Measurements from ENCODE around the genes CD5, VPS37C, TKFC and LRRC10B.

DNA sequence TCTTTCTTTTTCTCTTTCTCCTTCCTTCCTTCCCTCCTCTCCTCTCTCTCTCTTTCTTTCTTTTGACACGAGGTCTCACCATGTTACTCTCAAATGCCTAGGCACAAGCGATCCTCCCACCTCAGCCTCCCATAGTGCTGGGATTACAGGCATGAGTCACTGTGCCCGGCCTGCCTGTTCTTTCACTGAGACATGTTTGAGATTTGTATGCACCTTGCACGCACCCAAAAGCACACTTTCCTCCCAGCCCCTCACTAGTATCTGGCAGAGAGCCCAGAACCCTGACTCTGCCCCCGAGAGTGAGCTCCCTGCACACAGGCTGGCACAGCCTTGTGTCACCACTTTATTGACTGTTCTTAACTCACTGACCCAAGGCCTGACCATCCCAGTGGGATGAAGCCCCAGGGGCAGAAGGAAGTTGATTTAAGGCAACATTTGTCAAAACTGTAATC, 56.9 kb downstream of the CD6 start:
- PRO-cap, result no peak
- RRBS, result no CpG with 5 or more reads among the region's 5 CpGs

DNA sequence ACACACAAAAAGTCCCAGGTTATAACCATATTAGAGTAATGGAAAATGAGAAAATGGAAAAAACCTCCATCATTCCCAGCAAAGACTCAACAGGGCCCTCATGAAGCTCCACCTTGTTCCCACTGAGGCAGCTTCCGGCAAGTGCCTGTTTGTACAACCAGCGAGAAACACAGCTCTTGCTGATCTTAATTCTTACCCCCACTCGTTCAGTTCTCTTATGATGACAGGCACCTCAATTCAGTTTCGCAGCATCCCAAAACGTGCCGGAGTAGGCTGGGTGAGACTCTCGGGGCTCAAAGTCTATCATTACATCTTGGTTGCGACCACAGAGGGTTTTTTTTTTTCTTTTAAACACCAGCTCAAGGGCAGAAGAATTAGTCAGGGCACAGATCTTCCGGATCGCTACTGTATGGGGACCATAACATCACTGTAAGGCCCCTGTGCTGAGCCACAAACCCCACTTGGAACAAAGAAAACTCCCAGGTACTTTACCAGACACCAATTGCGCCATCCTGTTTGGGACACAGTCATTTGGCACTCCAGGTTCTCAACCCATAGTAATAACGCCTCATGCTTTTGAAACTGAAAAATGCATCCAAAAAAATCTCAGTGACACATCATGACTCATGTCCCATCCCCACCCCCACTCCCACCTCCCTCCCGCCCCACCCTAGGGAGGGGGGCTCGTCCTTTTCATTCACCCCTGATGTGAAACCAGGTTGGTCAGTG, 41.2 kb upstream of the CD5 start:
- PRO-cap, result no peak
- RRBS, result 61% methylated on average over 7 of the region's 14 CpGs

DNA sequence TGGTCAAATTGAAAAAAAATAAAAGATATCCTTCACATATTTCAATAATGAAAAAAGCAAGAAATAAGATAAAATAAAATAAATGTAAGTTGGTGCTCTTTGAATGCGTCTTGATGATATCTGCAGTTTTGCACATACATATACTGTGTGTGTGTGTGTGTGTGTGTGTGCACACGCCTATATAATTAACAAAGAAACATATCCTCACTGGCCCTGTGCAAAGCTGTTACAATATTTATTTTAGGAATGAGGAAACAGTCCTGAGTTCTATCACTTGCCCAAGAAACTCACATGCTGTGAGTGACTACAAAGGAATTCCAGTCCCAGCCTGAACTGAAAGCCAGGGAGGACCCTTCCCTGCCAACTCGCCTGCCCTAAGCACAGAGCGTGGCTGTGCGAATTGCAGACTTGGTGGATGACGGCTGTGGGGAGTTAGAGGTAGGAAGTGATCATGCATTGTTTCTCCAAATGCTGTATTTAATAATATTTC, 26.5 kb upstream of the CD5 start:
- PRO-cap, result no peak
- RRBS, result no CpG with 5 or more reads among the region's 6 CpGs

DNA sequence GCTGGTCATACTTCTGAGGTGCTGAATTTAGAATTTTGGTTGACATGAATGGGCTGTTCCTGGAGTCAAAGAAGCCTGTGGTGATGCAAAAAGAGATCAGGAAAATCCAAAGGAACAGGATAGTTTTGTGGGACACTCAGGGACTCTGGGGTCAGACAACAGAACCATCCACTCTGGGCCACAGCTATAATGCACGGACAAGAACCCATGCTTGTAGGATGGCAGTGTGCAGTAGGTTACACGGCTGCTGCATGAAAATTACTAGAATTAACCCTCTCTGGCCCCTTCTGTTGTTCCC, 22.2 kb upstream of the CD5 start:
- PRO-cap, result no peak
- RRBS, result no CpG with 5 or more reads among the region's 2 CpGs

DNA sequence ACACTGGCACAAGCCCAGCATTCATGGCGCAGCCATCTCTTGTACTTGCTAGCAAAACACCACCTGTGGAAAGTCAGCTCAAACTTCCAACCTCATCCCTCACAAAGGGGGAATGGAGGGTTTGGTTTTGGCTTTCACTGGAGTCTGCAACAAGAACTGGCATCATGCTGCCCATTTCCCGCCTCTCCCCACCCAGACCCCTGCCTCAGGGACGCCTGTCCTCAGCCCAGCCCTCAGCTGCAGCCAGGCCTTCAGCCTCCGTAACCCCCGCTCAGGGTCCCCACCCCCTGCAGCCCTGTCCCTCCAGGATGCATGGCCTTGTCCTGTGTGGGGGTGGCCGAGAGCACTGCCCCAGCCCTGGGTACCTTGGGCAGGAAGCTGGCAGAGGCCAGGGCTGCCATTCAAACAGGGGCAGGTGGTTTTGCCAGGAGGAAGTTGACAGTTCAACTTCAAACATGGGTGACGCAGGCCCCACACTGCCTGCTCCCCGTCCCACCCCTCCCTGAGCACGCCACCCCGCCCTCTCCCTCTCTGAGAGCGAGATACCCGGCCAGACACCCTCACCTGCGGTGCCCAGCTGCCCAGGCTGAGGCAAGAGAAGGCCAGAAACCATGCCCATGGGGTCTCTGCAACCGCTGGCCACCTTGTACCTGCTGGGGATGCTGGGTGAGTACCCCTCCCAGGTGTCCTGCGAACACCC, at the start of gene CD5:
TSS of gene CD5 (plus strand) at position 540 of the 700 bp plus-strand sequence.
- PRO-cap, result unidirectional peak, plus-strand start at position 534 of the sequence
- RRBS, result no CpG with 5 or more reads among the region's 15 CpGs

DNA sequence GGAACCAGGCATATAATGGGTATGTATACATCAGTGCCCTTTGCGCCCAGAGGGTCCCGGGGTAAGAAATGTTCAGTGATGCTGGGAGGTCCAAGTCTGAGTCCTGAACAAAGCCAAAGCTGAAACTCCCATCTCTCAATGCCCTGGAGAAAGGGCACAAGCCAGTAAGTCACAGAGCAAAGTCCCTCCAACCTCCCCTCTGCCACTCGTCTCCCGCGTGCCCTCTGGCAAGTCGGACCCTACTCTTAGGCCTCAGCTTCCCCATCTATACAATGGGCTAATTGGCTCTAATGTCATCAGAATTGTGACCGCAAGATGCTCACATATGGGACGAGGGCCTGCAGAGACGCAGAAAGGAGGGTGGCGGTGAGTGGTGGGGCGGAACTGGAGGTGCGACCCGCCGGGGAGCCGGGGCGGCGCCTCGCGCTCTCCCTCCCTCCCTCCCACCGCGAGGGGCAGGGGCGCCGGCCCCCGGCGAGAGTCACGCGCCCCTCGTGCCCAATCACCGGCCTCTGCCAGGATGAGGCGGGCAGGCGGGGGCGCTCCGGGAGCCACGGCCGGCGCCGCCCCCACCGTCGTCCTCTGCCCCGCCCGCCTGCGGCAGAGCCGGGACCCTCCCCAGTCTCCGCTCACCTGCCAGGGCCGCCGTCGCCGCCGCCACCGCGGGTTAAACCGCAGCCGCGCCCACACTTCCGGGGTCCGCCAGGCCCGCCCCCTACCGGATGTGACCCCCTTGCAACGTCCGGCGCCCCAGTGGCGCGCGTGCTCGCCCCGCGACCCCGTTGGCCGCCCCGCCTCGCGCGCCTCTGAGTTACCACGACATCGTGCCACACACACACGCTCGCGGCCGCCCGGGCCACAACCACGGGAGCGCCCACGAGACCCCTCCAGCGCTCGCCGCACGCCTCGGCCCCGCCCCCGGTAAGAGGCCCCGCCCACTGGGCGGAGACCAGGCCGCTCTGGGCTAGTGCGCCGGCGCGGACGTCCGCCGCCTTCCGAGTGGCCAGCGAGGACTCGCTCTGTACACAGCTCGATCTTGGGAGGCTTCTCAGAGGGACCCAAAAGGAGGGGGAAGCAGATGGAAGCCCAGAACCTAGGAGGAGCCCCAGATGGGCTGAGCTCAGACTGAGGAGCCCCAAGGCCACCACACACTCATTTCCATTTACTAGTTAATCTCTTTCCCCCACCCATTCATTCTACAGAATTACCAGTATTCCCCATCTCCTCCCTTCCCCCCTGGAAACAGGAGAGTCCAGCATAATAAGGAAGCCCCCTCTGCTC, at the start of gene VPS37C:
TSS of gene VPS37C (minus strand) at position 669 of the 1,281 bp plus-strand sequence.
- PRO-cap, result bidirectional peak, plus-strand start at position 528 of the sequence, minus-strand start at position 386 of the sequence; bidirectional peak, plus-strand start at position 621 of the sequence, minus-strand start at position 669 of the sequence; bidirectional peak, plus-strand start at position 994 of the sequence, minus-strand start at position 860 of the sequence
- RRBS, result 2% methylated on average over 59 of the region's 104 CpGs

GRCh38 chr11:61164828-61165397, 3.7 kb upstream of the VPS37C start:
- PRO-cap, result no peak
- RRBS, result no CpG with 5 or more reads among the region's 9 CpGs

DNA sequence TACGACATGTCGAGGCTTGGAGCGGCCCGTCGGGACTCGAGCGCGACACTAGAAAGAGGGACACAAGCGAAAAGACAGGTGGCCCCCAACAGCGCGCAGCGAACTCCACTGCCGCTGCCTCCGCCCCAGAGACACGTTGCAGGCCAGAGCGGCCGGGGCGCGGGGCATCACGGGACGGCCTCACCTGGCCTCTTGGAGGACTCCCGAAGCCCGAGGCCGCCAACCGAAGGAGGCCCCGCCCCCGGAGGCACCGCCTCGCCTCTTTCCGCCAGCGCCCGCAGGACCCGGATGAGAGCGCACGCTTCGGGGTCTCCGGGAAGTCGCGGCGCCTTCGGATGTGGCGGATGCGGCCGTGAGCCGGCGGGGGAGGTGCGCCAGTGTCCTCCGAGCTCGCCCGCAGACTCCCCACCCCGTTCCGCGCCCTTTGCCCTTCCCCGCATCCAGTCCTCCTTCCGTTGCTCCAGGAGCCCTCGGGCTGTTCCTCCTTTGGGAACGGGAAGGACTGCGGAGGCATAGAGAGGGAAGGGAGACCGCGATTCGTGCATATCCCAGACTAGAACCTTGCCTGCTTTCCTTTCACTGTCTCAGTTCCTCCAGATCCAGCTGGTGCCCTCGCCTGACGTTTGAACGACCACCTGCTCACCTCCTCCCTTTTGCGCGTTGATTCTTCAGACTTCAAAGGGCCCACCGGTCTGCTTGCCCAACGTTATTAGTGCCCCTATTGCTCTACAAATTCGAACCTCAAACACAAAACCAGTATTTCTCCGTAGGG, at the start of gene TKFC:
TSS of gene TKFC (plus strand) at position 268 of the 772 bp plus-strand sequence.
- PRO-cap, result bidirectional peak, plus-strand start at position 271 of the sequence, minus-strand start at position 138 of the sequence
- RRBS, result 2% methylated on average over 25 of the region's 70 CpGs

DNA sequence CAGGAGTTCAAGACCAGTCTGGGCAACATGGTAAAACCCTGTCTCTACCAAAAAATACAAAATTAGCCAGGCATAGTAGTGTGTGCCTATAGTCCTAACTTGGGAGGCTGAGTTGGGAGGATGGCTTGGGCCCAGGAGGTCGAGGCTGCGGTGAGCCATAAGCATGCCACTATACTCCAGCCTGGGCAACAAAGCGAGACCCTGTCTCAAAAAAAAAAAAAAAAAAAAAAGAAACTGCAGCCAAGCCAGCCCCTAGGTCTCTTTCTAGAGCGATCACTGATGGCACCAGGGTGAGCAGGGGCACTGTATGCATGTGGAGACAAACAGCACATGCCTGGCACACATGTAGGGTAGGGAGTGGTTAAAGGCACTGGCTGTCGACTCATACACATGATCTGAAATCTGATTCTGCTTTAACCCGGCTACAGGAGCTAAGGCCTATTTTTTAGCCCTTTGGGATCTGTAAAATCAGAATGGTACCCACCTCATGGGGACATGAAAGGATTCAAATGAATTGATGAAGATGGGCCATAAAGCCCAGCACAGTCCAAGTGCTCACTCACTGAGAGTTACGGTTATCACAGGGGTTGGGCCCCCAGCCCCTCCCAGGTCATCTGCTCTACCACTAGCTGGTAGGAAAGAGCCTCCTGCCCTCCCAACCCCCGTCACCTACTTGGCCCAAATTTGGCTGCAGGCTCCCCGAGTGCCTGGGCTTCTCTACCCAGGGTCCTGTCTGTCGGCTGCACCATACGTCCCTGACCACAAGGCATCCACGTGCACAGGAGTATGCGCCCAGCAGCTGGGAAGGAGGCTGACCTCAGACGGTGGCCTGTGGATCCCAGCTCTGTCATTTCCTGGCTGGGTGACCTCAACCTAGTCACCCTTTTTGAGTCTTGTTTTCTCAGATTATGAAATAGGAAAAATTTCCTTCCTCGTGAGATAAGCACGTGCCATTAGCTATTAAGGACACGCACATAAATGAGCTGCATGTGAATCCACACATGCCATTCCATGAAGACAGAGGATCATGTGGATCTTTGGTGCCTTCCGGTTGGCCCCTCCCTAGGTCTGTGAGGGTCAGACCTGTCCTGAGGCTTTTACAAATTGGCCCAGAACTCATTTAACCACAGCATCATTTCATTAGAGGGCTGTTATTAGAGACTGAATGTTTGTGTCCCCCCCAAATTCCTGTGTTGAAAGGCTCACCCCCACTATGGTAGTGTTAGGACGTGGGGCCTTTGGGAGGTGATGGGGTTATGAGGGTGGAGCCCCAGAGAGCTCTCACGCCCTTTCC, 13.9 kb downstream of the CYB561A3 start:
- PRO-cap, result no peak
- RRBS, result no CpG with 5 or more reads among the region's 20 CpGs

DNA sequence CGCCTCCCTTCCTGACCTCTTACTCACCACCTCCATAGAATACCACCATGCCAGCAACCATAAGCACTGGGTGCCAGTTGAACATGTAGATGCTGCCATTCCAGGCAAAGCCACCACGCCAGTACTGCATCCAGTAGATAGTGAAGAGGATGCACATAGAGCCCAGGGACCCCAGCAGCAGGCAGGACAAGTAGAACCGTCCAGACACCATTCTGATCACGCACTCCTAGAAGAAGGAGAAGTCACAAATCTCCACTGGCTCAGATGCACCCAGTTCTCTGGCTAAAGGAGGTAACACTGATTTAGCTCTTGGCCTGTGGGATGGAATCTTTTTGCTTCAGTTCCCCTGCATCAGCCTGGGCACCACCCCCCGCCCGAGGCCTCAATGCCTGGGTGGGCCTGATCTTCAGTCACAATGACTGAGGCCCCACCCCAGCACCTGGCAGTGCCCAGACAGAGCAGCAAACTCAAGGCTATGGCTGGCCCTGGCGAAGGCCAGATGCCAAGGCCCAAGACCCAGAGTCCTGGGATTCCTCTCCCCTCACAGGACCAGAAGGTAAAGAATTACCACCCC, 5.1 kb downstream of the CYB561A3 start:
- PRO-cap, result no peak
- RRBS, result no CpG with 5 or more reads among the region's 7 CpGs

GRCh38 chr11:61360184-61360506, 1.5 kb downstream of the CYB561A3 start:
- PRO-cap, result no peak
- RRBS, result no CpG with 5 or more reads among the region's 4 CpGs

- PRO-cap, result no peak
- RRBS, result no CpG with 5 or more reads among the region's 15 CpGs
Observed at GRCh38 chr11:61437384-61438272, 7.7 kb downstream of the SDHAF2 start.

- PRO-cap, result no peak
- RRBS, result 4% methylated on average over 18 of the region's 60 CpGs
Observed at GRCh38 chr11:61508386-61508895, at the start of gene LRRC10B. Gene LRRC10B (plus strand): TSS chr11:61508749.

- PRO-cap, result no peak
- RRBS, result no CpG with 5 or more reads among the region's 8 CpGs
Observed at GRCh38 chr11:61607339-61607926, 26.6 kb upstream of the SYT7 start.

DNA sequence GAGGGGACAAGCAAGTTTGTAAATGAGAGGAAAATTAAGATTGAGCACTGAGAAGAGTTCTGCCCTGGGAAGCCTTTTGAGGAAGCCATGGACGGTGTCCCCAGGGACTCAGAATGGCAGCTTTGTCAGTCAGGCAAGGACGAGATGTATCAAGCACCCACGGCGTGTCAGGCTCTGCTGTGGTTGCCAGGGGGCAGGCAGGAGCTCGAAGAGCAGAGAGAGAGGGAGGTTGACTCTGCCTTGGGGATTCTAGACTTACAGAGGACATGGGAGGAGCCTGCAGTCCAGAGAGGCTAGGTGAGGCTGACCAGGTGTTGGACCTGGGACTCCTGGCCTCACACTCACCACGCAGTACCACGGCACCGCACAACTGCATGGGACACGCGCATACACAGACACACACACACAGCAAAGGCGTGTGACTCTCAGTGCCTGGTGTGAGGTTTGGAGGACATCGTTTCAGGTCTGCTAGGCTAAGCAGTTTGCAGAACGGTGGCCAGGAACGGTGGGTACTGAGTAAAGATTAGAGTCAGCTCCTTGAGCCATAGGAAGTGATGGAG, 29.2 kb upstream of the SYT7 start:
- PRO-cap, result no peak
- RRBS, result no CpG with 5 or more reads among the region's 14 CpGs

GRCh38 chr11:61614738-61615264, 33.9 kb upstream of the SYT7 start:
- PRO-cap, result no peak
- RRBS, result no CpG with 5 or more reads among the region's 6 CpGs

DNA sequence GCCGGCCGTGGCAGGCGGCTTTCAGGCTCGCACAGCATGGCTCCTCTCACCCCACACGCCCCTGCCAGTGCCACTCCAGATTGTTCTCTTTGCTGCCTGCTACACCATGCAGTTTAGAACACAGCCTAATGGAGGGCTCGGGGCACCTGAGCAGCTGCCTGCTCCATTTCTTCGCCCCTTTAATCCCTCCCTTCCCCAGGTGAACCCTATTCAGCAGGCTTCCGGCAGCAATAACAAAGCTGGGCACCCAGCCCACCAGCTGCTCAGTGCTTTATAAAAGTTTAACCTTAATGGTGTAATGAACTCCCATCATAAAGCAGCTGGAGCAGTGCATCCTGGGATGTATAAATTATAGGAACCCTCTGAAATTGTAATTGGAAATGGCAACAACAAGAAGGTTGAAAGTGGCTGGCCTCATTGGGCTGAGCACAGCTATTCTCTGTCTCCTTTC, 10.8 kb downstream of the DAGLA start:
- PRO-cap, result no peak
- RRBS, result no CpG with 5 or more reads among the region's 8 CpGs

DNA sequence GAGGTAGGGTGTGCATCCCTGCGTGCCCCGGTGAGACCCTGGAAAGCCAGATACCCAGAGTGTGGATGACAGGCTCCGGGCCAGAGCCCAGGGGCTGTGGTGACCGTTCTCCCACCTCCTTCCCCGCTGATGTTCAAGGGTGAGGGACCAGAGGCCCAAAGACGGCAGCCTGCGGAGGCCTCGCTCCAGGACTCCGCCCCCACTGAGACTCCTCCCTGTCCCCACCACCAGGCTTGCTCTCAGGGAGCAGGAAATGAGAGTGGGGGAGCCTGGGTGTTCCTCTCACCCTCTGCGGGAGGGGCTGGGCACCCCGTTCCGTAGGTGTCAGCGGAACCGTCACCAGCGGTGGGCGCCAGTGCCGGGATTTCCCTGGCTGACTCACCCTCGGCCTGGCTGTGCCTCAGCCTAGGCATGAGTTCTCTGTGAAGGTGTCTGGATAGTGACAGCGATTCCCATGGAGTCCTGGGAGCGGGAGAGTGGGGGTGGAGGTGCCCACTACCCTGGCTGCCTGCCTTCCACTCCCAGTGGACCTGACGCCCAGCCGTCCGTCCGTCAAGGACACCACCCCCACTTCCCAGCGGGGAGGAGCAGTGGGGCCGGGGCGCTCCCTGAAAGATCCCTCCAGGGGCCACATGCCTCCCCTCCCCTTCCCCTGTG, 15.8 kb downstream of the DAGLA start:
- PRO-cap, result no peak
- RRBS, result 31% methylated on average over 3 of the region's 27 CpGs

DNA sequence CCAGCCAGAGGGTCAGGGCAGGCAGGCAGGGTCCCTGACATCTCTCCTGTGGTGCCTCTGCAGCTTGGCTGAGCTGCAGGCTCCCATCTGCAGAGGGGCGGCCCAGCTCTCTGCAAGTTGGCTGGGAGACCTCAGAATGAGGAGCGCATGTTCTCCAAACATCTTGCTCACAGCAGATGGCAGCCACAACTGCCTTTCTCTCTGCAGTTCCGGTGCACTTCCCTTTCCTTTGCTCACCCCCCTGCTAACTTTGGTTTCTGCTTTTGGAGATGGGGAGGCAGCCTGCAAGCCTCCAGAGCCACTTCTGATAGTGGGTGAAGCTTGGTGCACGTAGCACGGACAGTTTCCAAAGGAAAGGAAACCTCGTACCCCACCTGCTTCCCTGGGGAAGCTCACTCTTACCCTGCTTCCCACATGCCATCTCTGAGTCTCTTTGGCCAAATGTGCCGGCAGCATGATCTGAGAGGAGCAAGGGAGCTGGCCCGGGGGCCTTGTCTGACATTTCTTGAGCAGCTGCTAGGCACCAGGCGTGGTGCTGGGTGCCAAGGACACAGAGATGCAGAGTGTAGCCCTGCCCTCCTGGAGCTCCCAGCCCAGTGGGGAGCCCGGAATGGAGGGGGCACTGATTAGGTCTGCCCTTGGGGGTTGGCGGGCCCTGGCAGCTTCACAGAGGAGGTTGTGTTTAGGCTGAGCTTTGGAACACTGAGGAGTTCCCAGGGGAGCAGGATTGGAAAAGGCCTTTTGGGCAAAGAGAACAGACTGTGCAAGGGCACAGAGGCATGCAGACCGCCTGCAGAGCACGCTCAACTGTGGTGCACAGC, 18.2 kb downstream of the DAGLA start:
- PRO-cap, result no peak
- RRBS, result 69% methylated on average over 2 of the region's 13 CpGs

DNA sequence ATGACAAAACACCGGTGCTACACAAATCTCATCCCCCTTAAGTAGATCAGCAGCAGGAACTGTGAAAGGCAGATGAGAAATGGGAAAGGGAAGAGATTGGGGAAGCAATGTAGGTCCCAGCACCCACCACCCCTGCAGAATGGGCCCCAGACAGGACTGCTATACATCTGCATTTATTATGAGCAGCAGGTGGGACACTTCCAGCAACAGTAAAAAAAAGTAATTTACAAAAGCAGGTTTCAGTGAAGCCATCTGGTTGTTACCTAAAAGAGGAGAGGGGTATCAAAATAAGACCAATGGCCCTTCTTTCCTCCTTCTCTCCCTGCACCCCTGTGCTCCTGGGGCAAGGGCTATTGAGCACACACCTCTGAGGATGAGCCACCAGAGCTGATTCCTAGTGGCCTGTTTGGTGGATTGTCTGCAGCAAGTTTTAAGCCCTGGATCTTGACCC, 3.4 kb downstream of the TMEM258 start:
- PRO-cap, result no peak
- RRBS, result no CpG with 5 or more reads among the region's 1 CpG